Iris pigment epithelial cell (primary cell): Measurements from ENCODE around the gene SIX2.

DNA sequence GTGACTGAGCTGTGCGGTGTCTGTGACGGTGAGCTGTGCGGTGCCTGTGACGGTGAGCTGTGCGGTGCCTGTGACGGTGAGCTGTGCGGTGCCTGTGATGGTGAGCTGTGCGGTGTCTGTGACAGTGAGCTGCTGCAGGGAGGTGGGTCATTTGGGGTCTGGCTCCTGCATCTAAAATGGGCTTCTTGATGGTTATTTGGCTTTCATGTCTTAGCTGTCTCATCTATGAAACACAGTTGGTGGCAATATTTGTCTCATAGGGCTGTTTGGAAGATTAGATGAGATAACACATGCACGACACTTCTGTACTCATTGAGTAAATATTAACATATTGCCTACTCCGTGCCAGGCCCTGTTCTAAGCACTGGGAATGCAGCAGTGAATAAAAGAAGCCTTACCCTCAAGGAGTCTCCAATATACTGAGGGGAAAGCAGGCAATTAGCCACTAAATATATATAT, 11.5 kb downstream of the SLC3A1 start:
- RRBS, result no CpG with 5 or more reads among the region's 10 CpGs

DNA sequence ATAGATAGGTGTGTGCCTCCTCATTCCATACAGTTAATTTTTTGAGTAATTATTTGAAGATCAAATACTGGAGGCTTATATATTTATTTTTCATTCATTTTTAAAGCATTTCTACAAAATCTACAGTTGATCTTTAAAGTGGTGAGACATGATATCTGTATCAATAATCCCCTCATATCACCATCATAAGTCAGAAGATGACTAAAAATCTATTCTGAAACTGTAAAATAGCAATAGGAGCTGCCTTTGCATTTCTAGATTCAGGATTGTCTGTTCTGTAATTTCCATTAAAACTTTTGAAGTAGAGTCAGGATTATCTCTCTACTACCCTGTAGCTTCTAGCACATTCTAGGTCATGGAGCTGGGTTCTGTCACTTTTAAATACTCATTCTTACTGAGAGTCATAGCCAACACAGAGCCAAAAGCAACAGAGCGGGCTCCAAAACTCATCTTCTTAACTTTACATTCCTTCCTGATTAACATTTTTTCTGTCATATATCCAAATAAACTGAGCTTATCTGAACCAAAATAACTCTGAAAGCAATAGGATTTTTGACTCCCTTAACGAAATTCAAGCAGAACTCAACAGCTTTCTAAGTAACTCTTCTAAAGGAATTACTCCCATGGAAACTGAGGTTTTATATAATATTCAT, 13.0 kb downstream of the PREPL start:
- RRBS, result no CpG with 5 or more reads among the region's 2 CpGs

- RRBS, result no CpG with 5 or more reads among the region's 7 CpGs
These were observed 10.4 kb downstream of the PREPL start for GRCh38 chr2:44350742-44351385.

GRCh38 chr2:44360684-44361069, 617 bp downstream of the PREPL start:
- RRBS, result no CpG with 5 or more reads among the region's 11 CpGs

DNA sequence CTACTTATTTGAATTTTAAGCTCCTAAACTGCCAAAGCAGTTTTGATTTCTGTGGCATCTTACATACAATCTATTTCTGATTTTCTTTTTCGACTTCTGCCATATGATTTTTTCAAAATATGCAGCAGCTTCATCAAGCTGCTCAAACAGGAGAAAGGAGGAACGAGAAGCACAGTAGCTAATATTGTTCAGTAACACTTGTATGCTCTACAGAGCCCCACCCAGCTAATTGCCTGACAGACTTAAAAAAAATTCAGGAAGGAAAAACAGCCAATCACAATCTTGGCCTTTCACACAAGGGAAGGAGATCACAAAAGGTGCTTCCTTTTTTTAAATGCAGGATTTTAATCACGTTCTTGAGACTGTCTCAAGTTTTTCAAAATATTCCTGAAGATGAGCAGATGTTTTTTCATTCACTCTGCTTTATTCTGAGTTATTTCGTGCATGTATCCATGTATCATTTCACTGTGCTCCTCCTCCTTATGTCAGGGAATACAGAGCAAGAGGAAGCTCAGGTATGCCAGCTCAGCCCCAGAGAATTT, 233.2 kb upstream of the SIX3 start:
- RRBS, result no CpG with 5 or more reads among the region's 4 CpGs

GRCh38 chr2:44802456-44803420, 138.8 kb upstream of the SIX3 start:
- RRBS, result 2% methylated on average over 12 of the region's 55 CpGs

DNA sequence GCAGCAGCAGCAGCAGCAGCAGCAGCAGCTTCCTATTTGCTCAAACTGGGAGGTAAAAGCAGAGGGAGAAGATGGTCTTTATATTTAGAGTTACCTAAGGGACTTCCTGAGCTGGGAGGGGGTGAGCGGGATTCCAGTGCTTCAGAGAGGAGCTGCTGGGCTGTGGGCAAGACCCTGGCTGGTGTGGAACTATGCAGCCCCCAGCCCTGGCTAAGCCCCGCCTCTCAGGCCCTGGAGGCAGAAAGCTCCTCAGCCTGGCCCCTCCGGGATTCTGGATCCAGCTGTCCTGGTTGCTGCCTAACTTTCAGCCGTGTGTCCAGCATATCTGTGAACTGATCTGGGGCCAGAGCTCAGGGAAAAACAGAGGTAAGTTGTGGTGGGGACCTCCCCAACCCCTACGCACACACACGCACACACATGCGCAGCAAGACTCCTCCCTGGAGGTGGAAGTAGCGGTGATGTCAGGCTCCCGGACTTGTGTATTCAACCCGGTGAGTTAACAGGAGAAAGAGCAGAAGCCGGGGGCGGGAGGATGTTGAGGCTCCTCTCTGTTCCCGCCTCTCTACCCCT, 33.7 kb downstream of the SIX2 start:
- RRBS, result no CpG with 5 or more reads among the region's 13 CpGs

GRCh38 chr2:45009311-45010563, at the start of gene SIX2:
Gene SIX2 (minus strand): TSS chr2:45009452.
- RRBS, result 2% methylated on average over 40 of the region's 109 CpGs

DNA sequence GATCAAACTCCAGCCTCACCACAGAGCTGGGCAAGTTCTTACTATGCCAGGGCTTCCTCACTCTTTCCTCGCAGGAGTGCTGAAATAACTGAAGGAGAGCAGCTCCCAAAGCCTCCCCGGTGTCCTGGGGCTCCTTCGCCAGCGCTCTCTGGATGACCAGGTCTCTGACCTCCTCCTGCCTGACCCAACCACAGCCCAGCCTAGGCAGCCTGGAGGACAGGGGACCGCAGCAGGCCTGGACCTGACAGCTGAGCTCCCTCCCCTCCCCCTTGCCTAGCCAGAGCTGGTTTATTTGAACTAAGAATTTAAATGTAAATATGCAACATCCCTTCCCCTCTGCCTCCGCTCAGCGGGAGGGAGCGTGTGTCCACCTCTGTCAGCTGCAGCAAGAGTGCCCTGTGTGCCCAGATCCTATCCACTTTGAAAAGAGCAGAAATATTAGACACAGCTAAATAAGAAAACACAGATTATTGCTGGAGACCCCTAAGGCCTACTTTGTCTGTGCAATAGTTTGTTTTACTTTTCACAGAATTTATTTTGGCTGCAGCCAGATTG, 248.1 kb upstream of the SIX2 start:
- RRBS, result no CpG with 5 or more reads among the region's 8 CpGs

- RRBS, result no CpG with 5 or more reads among the region's 1 CpG
These were observed 1.4 kb downstream of the PRKCE start for GRCh38 chr2:45652943-45653170.

DNA sequence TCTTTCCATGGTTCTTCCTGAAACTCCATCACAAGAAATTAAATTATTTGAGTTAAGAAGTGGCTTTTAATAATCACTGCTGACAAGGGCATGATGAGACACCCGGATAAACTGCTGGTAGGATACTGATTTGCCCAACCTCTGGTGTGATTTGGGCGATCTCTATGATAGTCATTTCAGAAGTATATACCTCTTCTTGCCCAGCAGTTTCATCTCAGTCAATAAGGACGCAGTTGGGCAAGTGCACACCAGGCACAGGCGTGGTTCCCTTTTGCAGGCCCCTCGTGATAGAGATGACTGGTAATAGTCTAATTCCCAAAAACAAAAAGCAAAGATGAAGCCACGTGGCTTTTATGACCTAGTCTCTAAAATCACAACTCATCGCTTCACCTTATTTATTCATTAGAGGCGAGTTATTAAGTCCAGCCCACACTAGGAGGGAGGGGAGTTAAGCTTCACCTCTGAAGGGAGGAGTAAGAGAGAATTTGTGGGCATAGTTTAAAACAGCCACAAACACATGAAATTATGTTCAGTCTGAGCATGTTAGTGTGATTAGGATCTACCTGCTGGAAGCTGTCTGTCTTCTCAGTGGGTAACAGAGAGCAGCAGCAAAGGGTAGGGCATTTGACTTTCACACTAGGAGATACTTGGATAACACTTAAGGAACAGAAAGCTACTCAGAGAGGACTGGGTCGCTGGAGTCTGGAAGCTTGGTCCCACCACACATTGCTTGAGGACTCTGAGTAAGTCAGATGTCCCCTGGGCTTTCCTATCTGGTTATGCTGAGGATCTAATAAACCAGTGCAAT, 246.5 kb downstream of the PRKCE start:
- RRBS, result no CpG with 5 or more reads among the region's 9 CpGs

- RRBS, result no CpG with 5 or more reads among the region's 6 CpGs
These were observed 258.1 kb downstream of the PRKCE start for GRCh38 chr2:45909374-45910176.

DNA sequence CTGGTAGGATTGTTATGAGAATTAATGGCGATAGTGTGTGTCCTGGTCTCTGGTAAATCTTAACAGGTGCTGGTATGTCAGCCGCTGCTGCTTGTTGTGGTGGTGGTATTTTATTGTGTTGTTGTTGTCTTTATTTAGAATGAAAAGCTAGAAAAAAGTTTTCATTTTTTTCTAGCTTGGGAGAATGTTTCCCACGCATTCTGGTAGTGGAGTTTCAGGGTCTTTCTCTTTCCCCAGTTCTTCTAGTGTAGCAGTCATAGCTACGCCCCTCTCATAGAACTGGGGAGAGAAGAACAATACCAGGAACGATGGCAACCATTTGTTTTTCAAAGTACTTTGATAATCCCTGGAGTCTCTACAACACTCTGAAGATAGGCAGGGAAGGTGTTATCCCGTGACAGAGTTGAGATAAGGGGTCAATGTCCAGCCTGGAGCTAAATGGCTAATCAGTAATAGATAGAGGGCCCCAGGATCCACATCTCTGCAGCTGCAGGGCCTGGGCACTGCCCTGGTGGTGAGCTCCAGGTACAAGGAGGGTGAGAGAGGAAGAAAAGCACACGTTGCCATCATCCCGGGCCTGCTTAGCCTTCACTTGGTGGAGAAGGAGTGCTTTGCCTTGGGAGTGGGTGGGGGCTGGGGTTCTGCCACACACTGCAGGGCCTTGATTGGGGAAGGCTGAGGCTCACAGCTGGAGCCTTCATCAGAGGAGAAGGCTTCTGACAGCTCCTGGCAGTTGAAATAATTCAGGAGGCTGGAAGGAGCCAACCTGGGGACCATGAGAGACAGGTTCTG, 260.6 kb downstream of the PRKCE start:
- RRBS, result no CpG with 5 or more reads among the region's 8 CpGs

- RRBS, result no CpG with 5 or more reads among the region's 18 CpGs
These were observed 277.5 kb downstream of the PRKCE start for GRCh38 chr2:45928879-45929555.

DNA sequence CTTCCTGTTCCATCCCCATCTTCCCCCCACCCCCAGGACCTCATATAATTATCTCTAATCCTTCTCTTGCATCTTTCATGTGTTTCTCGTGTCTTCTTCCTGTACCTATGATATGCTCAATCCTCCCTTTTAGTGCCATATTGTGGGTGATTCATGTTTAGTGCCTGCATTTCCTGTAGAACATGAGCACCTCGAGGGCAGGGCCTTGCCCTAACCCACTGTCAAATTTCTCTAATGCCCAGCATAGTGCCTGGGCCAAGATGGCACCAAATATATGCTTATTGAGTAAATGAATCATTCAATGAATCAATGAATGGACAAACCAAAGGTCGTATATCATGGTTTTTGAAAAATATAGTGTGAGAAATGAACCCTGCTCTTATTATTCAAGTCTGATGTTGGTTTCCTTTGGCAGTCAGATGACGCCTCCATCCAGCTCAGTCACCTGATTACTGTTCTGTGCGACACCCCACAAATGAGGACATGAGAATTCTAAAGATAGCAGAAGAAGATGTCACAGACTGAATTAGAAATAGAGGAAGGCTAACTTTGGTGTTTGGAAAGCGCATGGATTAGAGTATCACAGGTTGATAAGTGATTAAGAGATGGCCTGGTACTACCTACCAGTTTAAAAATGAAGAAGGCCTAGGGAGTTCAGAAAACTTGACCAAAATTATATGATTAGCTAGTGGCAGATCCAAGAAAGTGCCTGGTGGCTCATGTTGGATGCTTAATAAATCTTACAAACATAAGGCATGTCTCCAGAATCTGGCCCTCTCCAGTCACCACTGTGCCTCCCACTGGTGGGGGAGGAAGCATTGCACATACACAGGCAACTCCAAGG, 278.4 kb downstream of the PRKCE start:
- RRBS, result no CpG with 5 or more reads among the region's 6 CpGs

DNA sequence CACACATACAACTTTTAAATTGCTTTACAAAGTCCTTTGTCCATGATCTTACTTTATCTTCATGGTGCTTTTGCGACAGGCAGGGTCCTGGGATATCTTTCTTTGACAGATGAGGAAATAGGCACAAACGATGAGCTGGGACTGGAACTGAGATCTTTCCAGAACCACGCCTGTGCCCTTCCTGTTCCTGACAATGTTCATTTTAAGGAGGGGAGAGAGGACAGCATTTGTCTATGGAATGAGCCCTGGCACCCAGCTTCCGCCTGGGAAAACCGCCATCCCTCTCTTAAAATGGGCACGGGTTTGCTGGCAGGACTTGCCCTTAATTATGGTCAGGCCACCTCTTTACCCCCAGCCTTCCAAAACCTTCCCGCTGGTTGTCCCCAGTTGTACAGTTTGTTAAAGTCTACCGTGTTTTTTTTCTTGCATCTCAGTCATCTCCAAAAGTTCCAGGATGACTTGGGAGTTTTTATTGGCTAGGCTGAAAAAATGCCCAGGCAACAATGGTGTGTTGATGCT, 265.0 kb upstream of the EPAS1 start:
- RRBS, result no CpG with 5 or more reads among the region's 8 CpGs

DNA sequence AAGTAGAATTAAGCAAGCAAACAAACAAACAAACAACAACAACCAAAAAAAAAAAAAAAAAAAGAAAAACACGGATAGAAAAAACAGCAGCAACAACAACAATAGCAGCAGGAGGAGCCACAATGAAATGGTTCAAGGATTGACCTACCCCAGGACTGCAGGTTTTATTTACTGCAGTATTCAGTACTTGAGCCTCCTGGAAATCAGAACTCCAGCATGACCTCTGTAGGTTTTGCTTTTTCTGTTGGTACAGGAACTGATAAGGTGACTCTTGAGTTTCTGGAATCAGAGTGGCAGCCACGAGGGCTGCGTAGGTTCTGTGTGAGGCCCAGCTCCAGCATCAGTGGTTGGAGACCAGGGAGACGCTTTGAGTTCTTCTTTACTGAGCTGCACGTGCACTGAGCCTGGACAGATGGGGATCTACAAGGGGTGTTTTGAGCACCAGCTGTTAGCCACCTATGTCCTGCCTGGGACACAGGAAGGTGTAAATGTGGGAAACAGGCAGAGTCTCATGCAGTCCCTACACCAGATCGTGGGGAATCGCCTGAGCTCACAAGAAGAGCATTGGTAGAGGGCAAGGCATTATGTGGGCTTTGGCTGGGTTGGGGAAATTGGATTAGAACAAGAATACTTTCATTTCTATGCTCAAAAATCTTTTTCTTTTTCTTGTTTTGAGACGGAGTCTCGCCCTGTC, 222.7 kb upstream of the EPAS1 start:
- RRBS, result no CpG with 5 or more reads among the region's 9 CpGs

DNA sequence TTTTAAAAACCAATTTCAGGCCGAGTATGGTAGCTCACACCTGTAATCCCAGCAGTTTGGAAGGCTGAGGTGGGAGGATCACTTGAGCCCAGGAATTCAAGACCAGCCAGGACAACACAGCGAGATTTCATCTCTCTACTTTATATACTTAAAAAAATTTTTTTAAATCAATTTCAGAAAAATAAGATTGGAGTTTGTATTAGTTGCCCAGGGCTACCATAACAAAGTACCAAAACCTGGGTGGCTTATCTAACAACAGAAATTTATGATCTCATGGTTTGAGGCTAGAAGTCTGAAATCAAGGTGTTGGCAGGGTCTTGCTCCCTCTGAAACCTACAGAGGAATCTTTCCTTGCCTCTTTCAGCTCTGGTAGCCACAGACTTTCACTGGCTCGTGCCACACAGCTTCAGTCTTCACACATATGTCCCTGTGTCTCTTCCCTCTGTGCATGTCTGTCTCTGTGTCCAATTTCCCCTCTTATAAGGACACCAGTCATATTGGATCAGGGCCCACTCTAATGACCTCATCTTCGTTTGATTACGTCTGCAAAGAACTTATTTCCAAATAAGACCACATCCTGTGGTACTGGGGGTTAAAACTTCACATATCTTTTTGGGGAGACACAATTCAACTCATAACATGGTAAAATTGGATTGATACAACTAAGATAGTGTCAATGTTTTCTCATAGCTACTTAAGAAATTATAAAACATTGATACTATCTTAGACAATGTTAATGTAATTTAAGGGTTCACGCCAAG, 119.9 kb upstream of the EPAS1 start:
- RRBS, result no CpG with 5 or more reads among the region's 6 CpGs

- RRBS, result no CpG with 5 or more reads among the region's 8 CpGs
These were observed 110.1 kb upstream of the EPAS1 start for GRCh38 chr2:46186878-46187691.

- RRBS, result no CpG with 5 or more reads among the region's 5 CpGs
These were observed 67.7 kb upstream of the EPAS1 start for GRCh38 chr2:46229483-46229951.